ENCODE results near the genes RFX7 and ZNF280D.

GRCh38 chr15:55737217-55737963, 5.6 kb downstream of the PRTG start:
- PRO-cap: no peak
- RAMPAGE, long total RNA: no peak

GRCh38 chr15:55915080-55915520, 78.3 kb downstream of the NEDD4 start:
- PRO-cap: no peak
- RAMPAGE, long total RNA: no peak

DNA sequence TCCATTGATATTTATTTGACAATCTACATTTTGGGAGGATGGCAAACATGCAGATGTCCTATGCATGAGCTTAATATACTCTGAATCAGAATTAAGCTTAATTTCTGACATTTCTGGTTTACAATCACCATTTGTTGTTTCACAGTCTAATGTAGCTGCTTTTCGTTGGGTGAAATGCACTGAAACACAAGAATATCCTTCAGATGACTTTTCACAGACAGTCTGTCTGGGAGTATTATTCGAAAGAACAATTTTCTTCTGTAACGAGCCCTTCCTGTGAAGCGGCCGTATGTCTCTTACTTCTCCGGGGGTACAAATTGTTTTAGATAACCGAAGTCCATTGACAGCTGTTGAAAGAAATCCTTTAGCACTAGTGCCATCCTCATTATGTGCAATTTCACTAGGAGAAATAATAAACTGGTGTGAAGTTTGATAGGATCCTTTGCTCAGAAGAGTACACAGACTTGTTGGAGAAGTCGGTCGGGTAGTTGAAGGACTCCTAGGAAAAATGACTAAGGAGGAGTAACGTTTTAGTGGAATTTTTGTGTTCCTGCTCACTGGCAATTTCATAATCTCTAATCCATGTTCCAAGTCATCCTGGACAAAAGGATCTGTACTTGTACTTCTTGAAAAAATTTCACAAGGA, 77.8 kb downstream of the NEDD4 start:
- PRO-cap: no peak
- RAMPAGE, long total RNA: no peak

GRCh38 chr15:55991812-55992867, 1.3 kb downstream of the NEDD4 start:
- PRO-cap: no peak
- RAMPAGE, long total RNA: no peak

GRCh38 chr15:56243554-56244104, at the start of gene RFX7:
Gene RFX7 (minus strand): TSS chr15:56243879.
- PRO-cap: no peak
- RAMPAGE, long total RNA: no peak

DNA sequence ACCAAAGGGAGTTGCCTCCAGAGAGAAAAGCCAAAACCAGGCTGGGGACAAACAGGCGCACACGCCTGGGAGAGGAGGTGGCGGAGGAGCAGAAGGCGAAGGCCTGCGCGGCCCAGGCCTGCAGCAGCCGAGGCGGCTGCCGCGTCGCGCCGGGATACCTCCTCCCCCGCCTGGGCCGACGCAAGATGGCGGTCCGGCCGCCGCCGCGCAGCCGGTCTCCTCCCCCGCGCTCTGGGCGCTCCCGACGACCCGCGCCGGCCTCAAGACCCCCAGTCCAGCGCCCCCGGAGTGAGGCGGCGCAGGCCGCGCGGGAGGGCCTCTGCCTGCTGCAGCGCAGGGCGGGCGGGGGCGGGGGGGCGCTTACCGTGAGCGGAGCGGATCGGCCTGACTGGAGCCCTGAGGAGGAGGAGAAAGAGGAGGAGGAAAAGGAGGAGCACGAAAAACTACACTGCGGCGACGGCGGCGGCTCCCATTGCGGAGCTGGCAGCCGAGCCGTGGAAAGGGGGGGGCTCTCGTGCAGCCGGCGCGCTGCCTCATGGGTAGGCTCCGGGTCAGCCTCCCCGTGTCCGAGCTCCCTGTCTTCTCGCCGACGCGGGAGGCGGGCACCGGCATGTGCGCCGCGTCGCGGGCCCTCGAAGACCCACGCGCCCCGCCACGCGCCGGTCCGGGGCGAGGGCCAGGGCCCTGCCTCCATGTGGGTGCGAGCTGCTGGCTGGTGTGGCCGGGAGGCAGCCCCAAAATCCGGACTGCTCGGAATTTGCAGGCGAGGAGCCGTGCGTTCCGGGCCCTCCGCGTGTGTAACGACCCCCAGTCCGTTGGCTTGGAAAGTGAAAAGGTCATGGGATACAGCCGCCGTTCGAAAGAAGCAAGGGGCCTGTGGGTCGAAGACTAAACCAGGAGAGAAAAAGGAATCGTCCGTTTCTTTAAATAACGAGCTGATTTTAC, at the start of gene ZNF280D:
TSS of gene ZNF280D (minus strand) at position 416 of the 945 bp plus-strand sequence.
- PRO-cap: no peak
- RAMPAGE, long total RNA: start-site peak on the minus strand centred at position 456 of the sequence, 140 bp wide, 252 and 734 reads in 2 replicates

GRCh38 chr15:56886866-56887999, 31.2 kb upstream of the TCF12 start:
- PRO-cap: no peak
- RAMPAGE, long total RNA: no peak

DNA sequence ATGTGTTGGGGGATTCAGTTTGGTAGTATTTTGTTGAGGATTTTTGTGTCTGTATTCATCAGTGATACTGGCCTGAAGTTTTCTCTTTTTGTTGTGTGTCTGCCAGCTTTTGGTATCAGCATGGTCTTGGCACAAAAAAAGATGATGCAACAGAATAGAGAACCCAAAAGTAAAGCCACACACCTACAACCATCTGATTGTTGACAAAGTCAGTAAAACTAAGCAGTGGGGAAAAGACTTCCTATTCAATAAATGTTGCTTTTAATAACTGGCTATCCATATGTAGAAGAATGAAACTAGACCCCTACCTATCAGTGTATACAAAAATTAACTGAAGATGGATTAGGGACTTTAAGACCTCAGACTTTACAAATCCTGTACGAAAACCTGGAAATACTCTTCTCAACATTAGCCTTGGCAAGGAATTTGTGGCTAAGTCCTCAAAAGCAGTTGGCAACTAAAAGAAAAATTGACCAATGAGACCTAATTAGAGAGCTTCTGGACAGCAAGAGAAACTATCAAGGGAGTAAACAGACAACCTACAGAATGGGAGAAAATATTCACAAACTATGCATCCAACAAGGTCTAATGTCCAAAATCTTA, 77.8 kb downstream of the TCF12 start:
- PRO-cap: no peak
- RAMPAGE, long total RNA: no peak

DNA sequence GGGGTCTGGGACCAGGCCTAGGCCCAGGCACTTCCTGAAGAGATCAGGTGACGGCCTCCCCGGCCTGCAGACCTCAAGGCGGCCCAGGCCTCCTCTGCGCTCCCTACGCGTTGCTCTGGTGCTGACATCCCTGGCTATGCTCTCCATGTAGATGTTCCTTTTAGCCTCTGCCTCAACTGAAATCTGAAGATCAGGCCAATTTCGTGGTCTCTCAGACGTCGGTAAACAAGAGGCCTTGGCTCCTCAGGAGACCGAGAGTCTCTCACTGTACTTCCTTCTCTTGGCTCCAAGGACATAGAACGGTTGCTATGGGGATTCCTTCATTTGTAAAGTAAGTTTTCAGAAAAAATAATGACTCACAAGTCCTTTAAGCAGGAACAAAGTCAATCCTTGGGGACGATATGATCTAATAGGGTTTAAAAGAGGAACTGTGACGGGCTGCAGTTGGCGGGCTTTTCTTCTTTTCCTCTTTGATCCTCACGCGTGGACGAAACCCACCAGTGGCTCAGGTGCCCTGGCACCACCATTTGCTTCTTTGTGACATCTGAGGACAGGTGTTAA, 55.6 kb upstream of the CGNL1 start:
- PRO-cap: no peak
- RAMPAGE, long total RNA: no peak

GRCh38 chr15:57327918-57328451, 48.3 kb upstream of the CGNL1 start:
- PRO-cap: no peak
- RAMPAGE, long total RNA: no peak

- PRO-cap: no peak
- RAMPAGE, long total RNA: no peak
Observed at GRCh38 chr15:57376618-57377510, 559 bp downstream of the CGNL1 start.

GRCh38 chr15:57451295-57451742, 75.0 kb downstream of the CGNL1 start:
- PRO-cap: no peak
- RAMPAGE, long total RNA: no peak

GRCh38 chr15:57496759-57497579, 94.7 kb upstream of the MYZAP start:
- PRO-cap: no peak
- RAMPAGE, long total RNA: no peak

- PRO-cap: no peak
- RAMPAGE, long total RNA: no peak
Observed at GRCh38 chr15:57510538-57511079, 81.1 kb upstream of the MYZAP start.

DNA sequence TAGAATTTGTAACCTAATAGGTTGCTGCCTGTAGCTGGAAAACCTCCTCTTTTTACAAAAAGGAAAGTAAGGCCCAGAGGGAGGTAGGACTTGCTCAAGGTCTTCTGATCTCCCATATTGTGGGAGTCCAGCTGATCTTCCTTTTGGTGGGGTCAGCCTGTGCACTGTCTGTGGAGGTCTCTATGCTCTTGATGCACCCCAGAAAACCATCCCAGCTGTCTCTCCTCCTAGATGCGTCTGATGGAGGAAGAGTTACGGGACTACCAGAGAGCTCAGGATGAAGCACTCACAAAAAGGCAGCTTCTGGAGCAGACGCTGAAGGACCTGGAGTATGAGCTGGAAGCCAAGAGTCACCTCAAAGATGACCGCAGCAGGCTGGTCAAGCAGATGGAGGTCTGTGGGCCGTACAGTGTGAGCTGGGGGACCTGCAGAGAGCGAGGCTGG, 63.3 kb upstream of the MYZAP start:
- PRO-cap: no peak
- RAMPAGE, long total RNA: no peak

- PRO-cap: no peak
- RAMPAGE, long total RNA: no peak
Observed at GRCh38 chr15:57550279-57551105, 41.2 kb upstream of the MYZAP start.

DNA sequence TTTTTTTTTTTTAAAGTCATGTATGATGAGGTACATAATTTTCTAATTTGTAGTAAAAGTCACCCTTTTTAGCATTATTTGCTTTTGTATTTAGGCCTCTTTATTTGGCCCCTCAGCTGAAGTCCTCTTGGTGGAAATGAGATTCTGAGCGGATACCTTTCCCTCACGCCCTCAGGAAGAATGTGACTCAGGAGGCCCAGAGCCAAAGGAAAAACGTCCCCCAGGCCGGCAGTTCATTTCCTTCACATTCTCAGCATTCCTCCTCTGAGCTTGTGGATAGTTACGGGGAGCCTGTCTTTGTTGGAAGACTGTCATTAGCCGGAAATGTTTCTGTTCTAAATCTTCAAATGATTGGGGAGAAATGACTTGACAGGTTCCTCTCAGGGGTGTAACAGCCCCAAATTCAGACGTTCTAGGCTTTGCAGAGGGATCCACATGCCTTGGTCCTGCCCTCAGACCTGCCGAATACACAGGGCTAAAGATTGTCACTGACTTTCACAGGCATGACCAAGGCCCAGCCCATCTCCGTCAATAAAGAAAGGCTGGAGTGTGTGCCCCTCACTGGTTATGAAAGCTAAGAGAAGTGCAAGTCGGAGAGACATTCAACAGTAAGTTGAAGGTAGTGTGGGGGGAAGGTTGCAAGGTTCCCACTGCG, 39.9 kb upstream of the MYZAP start:
- PRO-cap: no peak
- RAMPAGE, long total RNA: no peak

DNA sequence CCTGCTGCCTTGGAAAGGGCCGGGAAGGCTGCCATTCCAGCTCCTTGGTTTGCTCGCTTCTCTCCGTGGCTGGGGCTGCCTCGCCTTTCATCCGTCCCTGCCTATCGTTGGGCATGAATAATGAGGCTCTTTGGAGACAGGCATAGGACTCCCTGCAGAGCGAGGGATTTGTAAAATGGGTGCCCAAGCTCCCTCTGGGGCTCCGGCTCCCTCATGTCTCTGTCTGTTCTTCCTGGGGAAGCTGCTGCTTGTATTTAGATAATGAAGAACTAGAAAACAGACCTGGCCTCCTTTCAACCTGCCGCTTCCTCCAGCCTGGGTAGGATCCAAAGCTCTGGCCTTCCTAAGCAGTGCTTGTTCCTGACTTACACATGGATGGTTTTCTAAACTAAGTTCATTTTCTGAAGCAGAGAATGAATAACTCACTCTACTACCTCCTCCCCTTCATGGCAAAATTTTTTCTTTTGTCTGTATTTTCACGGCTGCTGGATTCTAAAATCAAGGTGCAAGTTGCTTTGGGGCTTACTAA, 37.0 kb upstream of the MYZAP start:
- PRO-cap: no peak
- RAMPAGE, long total RNA: no peak

- PRO-cap: no peak
- RAMPAGE, long total RNA: no peak
Observed at GRCh38 chr15:57565197-57565935, 26.3 kb upstream of the MYZAP start.

GRCh38 chr15:57595597-57596017, 3.9 kb downstream of the MYZAP start:
- PRO-cap: no peak
- RAMPAGE, long total RNA: no peak